Prostate gland (tissue), 2 donors: Measurements from ENCODE around the genes GCLM, ABCA4 and TLCD4.

DNA sequence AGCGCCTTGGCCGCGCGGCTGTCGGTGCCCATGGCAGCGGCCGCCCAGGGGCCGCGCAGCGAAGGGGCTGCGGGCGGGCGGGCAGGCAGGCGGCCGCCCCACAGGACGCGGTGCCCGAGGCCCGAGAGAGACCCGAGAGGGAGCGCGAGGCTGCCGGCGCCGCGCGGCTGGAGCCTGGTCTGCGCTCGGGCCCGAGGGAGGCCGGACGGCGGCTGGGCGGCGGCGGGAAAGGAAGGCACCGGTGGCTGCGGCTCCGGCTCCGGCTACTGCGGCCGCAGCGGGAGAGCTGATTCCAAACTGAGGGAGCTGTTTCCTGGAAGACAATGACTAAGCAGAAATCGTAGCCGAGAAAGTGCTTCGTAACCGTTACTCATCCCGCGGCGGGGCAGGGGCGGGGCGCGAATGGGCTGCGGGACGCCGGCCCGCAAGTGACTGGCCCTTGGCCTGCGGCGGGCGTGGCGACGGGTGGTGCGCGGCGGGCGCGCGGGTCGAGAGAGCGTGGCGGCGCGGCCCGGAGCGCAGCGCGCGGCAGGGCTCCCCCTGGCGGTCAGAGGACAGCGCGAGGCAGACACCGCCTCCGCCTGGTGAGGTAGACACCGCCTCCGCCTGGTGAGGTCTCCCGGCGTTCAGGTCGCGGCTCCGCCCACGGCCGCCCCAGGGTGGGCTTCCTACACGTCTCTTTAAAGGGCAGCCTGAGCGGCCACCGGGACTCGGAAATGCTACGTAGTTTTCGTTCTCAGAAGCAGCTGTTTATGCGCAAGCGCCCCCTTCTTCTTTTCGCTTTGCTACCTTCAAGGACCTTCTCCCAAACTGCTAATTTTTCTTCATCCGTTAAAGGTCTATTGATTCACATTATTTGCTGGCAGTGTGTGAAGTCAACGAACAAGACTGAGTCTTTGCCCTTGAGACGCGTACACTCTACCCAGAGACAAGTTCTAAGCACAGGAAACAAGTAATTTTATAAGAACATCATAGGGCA lies at the start of gene GCLM:
TSS of gene GCLM (minus strand) at position 299 of the 979 bp plus-strand sequence.
- PRO-cap: bidirectional peak, plus-strand start at position 468 of the sequence, minus-strand start at position 268 of the sequence
- RAMPAGE, long total RNA, 2 experiments: no peak in any of the 2 experiments

- PRO-cap: no peak
- RAMPAGE, long total RNA, 2 experiments: no peak in any of the 2 experiments
These were observed 70.7 kb upstream of the GCLM start for GRCh38 chr1:93979782-93980518.

DNA sequence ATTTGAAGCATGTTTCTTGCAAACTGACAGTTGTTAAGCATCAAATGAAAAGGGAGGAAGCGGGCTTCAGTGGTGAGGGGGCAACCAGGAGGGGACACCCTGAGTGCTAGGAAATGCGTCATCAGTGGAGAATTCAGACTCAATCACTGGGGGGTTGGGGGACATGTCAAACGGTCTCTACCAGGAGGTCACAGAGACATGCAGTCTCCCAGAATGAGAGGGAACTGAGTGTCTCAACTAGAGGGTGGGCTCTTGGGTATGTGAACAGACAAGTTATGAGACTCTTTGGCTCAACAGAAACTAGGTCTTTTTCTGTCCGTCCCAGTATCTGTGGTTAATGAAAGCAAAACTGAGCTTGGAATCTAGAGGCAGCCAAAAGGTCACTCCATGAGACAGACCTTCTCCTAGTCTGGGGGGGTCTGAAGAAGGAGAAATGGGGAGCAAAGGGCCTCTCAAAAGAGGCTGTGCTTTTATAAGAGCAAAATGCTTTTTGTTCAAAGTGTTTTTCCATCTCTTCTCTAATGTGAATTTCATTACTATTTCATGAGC lies 28.5 kb downstream of the ABCA4 start:
- PRO-cap: no peak
- RAMPAGE, long total RNA, 2 experiments: no peak in any of the 2 experiments

DNA sequence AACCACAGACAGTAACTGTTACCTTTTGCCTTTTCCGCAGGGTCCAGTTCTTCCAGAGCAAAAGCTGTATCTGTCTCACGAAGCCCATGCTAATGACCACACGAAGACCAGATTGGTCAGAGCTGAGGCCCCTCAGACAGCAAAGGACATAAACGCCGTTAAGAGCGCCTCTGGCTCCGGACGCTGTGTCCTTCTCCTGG lies at the start of gene ABCA4:
TSS of gene ABCA4 (minus strand) at position 191 of the 200 bp plus-strand sequence.
- PRO-cap: no peak
- RAMPAGE, long total RNA, 2 experiments: no peak in any of the 2 experiments

GRCh38 chr1:94202859-94203492 lies 34.4 kb downstream of the ARHGAP29 start:
- PRO-cap: no peak
- RAMPAGE, long total RNA, 2 experiments: no peak in any of the 2 experiments

- PRO-cap: no peak
- RAMPAGE, long total RNA, 2 experiments: no peak in any of the 2 experiments
These were observed 19.0 kb downstream of the ARHGAP29 start for GRCh38 chr1:94218362-94218833.

- PRO-cap: no peak
- RAMPAGE, long total RNA, 2 experiments: no peak in any of the 2 experiments
These were observed 8.6 kb upstream of the ARHGAP29 start for GRCh38 chr1:94246097-94246338.

- PRO-cap: bidirectional peak, plus-strand start at chr1:94247870, minus-strand start at chr1:94247713
- RAMPAGE, long total RNA, 2 experiments: start-site peak on the plus strand in 1 of 2 experiments, at chr1:94247820-94247899 at its widest, 12 reads per replicate
These were observed 10.1 kb upstream of the ARHGAP29 start for GRCh38 chr1:94247066-94248202.

- PRO-cap: no peak
- RAMPAGE, long total RNA, 2 experiments: no peak in any of the 2 experiments
These were observed 62.2 kb upstream of the ARHGAP29 start for GRCh38 chr1:94299624-94299930.

- PRO-cap: no peak
- RAMPAGE, long total RNA, 2 experiments: no peak in any of the 2 experiments
These were observed 79.7 kb upstream of the ARHGAP29 start for GRCh38 chr1:94317183-94317463.

GRCh38 chr1:94539600-94540126 lies 1.9 kb downstream of the F3 start:
- PRO-cap: unidirectional peak, plus-strand start at chr1:94539652
- RAMPAGE, long total RNA, 2 experiments: no peak in any of the 2 experiments

DNA sequence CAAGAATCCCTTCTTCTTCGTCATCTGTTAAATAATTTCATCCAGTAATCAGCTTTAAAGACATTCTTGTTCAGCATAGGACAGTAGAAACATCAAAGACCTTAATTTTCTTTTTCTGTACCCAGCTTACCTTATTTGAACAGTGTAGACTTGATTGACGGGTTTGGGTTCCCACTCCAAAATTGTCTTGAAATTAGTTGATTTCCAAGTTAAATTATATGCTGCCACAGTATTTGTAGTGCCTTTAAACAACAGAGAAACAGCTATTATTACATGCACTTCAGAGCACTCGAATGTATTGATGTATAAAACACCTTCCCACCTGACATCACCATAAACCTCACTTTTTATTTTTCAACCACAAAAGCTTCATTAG lies 1.4 kb downstream of the F3 start:
- PRO-cap: no peak
- RAMPAGE, long total RNA, 2 experiments: no peak in any of the 2 experiments

- PRO-cap: no peak
- RAMPAGE, long total RNA, 2 experiments: no peak in any of the 2 experiments
These were observed 60.8 kb upstream of the F3 start for GRCh38 chr1:94602250-94602944.

GRCh38 chr1:94614856-94615356 lies 73.3 kb upstream of the F3 start:
- PRO-cap: no peak
- RAMPAGE, long total RNA, 2 experiments: no peak in any of the 2 experiments

GRCh38 chr1:94720964-94721647 lies 99.1 kb upstream of the SLC44A3 start:
- PRO-cap: no peak
- RAMPAGE, long total RNA, 2 experiments: no peak in any of the 2 experiments

DNA sequence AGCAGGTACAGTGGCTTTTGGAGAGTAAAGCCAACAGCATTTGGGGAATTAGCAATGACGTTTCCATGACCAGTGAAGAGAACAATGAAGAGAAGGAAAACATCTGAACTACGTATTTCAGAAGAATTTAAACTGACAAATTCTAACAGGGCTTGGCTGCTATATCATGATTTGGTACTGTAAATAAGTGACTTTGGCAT lies 26.3 kb downstream of the CNN3 start:
- PRO-cap: no peak
- RAMPAGE, long total RNA, 2 experiments: no peak in any of the 2 experiments

DNA sequence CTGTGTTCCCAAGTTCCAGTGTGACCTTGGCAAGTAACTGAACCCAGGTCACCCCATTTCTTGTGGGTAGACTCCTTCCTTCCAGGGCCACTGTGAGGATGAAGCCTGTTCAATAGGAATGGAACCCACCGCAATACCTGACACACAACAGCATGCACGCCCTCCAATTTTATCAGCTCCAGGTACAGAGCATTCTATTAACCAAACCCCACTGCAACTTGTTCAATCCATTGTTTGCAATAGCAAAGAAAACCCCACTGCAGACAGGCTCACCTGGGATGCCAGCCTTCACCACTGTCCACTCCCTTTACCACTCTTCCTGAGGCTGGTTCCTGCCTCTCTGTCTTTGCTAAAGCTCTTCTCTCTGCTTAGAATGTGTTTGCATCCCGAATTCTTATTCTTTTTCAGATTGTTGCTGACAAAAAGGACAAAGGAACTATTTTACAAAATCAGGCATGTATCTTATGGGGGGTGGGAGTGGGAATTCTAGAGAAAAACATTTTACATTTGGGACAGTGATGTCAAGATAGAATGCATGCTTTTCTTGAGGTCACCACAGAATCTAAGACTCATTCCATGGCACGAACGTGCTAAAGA lies 16.2 kb downstream of the CNN3 start:
- PRO-cap: no peak
- RAMPAGE, long total RNA, 2 experiments: no peak in any of the 2 experiments

GRCh38 chr1:94973253-94973502 lies 46.3 kb upstream of the CNN3 start:
- PRO-cap: bidirectional peak, plus-strand start at chr1:94973663, minus-strand start at chr1:94973415
- RAMPAGE, long total RNA, 2 experiments: no peak in any of the 2 experiments

DNA sequence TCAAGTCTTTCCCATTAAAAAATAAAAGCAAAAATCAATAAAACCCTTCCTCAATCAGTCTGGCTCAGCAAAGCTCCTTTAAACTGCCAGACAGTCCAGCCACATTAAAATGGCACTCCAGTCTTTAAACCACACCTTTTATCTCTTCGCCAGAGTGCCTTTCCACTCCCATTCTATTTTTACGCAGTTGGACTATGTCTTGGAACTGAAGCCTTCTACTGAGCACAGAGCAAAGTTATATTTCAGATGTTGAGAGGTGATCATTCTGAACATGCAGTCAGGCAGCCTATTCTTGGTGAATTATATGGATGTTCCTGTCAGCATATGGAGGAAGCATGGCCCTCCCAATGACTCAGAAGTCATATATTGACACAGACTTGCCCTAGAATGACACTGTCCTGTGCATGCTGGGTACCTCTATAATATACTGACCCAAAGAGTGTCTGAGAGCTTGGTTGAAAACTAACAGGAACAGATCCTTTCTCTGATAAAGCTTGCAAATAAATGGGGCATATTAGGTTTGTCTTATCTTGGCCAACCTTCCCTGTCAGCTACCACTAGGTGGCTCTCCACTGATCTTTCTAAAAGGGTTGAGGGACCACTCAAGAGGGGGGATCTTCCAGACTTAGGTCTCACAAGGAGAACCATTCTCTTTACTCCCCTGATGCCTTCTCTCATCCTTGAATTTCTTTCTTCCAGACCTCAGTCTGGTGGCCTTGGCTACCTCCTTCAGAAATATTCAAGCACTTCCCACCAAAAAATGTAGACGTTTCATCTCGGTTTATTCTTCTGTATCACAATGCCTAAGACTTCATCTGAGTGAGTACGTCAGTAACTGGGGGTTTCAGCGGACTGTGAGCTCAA lies 11.7 kb upstream of the ALG14 start:
- PRO-cap: no peak
- RAMPAGE, long total RNA, 2 experiments: no peak in any of the 2 experiments

DNA sequence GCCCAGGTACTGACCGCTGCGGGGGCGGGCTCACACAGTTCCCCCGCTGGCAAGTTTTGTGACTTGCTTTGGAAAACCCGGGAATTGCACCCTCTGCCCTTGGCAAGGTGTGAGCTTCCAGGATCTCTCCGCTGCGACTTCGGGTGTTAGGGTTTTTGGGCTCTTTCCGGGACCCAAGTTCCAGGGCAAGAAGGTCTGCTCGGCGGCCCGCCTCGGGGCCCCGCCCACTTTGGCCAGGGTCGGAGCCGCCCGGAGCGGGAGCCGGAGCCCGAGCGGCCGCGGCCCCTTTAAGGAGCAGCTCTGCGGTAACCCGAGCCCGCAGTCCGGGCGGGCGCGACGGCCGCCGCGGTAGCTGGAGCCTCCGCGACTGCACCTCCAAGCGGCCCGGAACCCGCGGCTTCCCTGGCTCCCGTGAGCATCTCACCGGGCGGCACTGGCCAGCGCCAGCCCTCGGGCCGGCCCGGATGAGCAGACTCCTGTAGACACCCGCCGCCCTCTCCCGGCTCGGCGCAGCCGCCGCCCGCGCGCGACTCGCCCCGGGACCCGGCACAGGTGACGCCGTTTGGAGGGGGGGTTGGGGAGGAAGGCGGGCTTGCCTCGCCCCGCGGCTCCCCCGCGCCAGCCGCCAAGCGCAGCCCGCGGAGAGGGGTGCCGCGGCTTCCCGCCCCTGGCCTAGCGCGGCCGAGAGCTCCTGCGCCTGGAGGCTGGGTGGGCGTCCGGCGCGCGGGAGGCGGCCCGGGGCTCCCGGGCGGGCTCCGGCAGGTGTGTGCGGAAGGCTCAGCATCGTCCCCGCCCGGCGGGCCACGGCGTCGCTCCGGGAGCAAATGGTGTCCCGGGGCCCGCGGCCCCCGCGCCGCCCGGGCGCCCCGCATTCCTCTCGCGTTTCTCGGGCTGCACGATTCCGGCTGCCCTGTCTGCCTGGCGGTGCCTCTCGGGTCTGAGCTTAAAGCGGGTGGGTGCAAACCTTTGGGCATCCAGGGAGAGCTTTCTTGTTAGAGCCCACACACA lies at the start of gene TLCD4:
TSS of gene TLCD4 (plus strand) at position 290 of the 1,008 bp plus-strand sequence.
- PRO-cap: unidirectional peak, plus-strand start at position 255 of the sequence; unidirectional peak, plus-strand start at position 319 of the sequence; bidirectional peak, plus-strand start at position 632 of the sequence, minus-strand start at position 498 of the sequence
- RAMPAGE, long total RNA, 2 experiments: no peak in any of the 2 experiments